Smooth muscle cell (in vitro differentiated cells): ENCODE measurements around a stretch of chr11.

- RAMPAGE, long total RNA: no peak
These were observed 54.1 kb downstream of the WNT11 start for GRCh38 chr11:76152175-76152604.

- RAMPAGE, long total RNA: no peak
These were observed 33.0 kb downstream of the LRRC32 start for GRCh38 chr11:76637406-76637994.

DNA sequence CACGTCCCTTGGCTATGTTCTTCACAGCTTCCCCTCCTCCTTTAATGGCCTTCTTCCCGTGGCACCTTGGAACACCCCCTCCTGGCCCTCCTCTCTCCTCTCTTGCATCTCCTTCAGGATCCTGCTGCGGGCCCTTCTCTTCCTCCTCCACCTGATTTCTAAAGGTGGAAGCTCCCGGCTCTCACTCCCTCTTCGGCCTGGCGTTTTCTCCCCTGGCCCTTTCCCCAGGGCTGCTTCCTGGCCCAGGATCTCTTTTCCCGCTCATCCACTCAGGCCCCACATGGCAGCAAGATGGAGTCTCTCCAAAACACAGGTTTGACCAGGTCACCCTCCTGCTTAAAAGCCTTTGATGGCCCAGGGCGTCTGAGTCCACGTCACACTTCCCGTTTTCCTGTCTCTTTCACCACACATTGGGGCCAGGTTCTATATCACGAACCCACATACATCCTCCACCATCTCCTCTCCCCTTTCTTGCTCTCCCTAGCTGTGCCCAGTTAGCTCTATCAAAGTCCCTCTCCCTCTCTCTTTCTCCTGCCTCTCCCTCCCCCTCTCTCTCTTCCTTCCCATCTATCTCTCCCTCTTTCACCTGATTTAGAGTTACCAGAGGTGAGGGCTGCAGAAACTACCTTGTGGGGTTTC is 7.7 kb upstream of the LRRC32 start:
- RAMPAGE, long total RNA: no peak

- RAMPAGE, long total RNA: no peak
These were observed 30.8 kb upstream of the TSKU start for GRCh38 chr11:76751915-76753228.

DNA sequence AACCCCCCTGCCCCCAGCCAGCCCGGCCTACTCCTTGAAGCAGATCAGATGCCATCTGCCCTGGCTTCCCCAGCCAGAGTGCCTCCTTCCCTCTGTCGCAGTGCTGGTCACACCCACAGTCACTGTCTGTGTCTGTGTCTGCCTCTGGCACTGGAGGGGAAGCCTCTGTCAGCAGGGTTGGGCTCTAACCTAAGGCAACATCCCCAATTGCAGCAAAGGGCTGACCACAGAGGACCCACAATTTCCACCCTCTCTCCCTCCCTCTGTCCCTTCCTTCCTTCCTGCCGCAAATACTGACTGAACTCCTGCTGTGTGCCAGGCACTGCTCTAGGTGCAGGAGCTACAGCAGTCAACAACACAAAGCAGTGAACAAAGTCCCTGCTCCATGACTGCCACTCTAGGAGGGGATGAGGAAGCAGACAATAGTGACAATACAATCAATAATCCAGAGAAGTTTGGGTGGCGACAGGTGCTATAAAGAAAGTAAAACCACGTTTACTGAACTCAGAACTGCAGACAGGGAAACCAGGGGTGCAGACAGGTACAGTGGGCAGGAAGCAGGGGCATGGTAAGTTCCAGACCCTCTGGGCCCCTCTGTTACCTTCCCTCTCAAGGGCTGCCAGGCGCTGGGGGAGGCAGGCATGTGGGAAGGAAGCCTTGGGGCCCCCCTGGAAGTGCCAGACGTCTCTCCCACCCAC is 14.5 kb upstream of the TSKU start:
- RAMPAGE, long total RNA: no peak

DNA sequence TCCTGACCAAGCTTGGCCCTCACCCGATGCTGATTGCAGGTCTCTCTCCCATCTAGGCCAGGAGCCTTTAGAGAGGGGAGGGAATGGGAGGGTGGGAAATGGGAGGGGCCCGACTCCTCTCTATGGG is 1.7 kb upstream of the TSKU start:
- RAMPAGE, long total RNA: no peak

- RAMPAGE, long total RNA: no peak
These were observed 1.2 kb upstream of the TSKU start for GRCh38 chr11:76781734-76782527.

DNA sequence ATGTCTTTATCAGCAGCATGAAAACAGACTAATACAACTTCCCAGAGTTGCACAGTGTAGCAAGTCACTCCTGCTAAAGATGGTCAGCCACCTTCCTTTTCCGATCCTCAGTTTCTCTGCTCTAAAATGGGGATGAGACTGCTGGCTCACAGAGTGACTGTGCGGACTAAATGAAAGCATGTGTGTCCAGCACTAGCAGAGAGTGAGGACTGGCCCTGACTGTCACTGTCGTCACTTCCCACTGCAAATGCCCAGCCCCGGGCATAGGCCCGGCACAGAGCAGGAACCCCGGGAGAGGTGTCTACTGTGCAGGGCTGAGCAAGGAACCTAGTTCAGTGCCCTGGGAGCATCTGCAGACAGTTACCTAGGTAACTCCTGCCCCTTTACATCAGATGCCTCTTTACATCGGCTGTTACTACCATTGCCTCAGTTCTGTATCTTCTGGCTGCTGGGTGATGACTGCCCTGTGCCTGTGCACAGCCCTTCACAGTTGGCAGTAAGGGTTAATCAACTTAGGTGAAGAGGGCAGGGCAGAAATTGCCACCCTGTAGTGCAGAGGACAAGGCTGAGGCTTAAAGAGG is 9.8 kb downstream of the TSKU start:
- RAMPAGE, long total RNA: no peak

GRCh38 chr11:76863070-76863549 is 2.4 kb downstream of the ACER3 start:
- RAMPAGE, long total RNA: no peak

DNA sequence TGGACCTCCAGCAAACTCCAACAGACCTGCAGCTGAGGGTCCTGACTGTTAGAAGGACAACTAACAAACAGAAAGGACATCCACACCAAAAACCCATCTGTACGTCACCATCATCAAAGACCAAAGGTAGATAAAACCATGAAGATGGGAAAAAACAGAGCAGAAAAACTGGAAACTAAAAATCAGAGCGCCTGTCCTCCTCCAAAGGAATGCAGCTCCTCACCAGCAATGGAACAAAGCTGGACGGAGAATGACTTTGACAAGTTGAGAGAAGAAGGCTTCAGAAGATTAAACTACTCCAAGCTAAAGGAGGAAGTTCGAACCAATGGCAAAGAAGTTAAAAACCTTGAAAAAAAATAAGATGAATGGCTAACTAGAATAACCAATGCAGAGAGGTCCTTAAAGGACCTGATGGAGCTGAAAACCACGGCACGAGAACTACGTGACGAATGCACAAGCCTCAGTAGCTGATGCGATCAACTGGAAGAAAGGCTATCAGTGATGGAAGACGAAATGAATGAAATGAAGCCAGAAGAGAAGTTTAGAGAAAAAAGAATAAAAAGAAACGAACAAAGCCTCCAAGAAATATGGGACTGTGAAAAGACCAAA is 69.4 kb upstream of the B3GNT6 start:
- RAMPAGE, long total RNA: no peak

GRCh38 chr11:77020025-77020761 is 14.0 kb upstream of the B3GNT6 start:
- RAMPAGE, long total RNA: no peak

GRCh38 chr11:77075588-77075905 is 8.8 kb downstream of the CAPN5 start:
- RAMPAGE, long total RNA: no peak

- RAMPAGE, long total RNA: no peak
These were observed 12.2 kb downstream of the MYO7A start for GRCh38 chr11:77140045-77140871.

GRCh38 chr11:77278499-77279211 is 22.8 kb downstream of the GDPD4 start:
- RAMPAGE, long total RNA: no peak

DNA sequence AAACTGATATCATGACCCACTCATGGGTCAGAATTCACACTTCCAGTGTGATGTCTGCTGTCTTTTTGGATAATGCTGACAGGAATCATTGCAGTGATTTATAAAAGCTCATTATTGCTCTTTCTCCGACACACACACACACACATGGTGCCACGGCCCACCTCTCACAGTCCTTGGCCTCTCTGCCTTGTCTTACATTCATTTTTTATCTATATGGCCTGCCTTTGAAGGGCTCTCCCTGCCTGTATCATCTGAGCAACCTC is 24.4 kb upstream of the PAK1 start:
- RAMPAGE, long total RNA: no peak

DNA sequence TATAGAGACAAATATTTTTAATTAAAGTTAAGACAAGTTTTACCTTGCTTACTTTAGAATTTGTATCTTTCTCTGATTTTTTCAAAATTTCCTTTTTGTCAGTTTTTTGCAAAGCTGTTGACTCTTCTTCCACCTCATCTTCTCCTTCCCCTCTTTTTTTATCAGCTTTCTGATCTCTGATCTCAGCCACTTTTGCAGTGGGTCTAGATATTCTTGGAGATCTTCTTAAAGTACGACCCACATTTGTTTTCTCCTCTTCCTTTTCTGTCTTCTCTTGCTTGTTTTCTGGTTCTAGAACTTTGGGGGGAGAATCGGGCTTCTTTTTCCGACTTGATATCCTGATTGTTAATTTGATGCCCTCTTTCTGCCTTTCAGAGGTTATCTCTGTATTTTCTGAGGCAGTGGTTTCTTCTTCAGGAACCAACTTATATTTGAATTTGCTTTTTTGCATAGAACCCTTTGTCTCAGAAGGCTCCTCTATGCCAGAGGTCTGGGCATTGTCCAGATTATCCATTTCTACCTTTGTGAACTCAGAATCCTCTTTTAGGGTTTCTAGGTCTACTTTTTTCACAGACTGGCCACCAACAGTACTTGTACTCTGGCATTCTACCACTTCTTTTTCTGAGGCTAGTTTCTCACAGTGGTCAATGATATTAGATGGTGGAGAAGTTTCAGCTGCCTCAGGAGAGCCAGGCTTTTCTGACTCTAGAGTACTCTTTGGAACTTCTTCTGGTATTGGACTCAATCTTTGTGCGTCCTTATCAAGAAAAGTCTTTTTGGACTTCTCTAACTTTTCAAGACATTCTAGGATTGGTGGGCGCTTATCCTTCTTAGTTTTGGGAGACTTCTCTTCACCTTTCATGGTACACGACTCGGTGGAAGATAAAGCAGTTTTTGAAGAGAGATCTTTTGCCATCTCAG is 63.3 kb upstream of the CLNS1A start:
- RAMPAGE, long total RNA: no peak

DNA sequence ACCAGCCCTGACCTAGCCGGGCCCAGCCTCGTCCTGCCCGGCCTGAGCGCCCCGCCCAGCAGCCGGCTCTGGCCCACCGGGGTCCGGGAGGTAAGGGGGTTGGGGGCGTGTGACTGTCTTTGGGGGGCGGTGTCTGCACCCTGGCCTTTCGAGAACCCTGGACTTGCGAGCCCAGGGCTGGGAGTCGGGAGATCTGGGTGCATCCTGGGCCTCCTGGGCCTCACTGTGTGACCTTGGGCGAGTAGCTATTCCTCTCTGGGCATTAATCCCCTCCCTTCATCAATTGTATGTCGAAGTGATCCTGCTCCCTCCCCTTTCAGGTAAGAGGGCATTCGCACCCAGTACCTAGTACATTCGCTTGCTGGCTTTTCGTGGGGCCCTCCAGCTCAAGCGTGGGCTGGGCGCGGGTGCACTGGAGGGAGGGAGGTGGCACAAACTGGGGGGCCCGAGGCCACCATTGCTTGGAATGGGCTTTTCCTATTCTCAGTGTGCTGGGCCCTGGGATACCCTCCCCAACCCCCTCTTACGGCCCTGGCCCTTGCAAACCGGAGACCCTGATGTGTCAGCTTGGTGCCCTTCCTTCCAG is 442 bp downstream of the USP35 start:
- RAMPAGE, long total RNA: no peak

GRCh38 chr11:78229663-78230195 is 41.0 kb downstream of the USP35 start:
- RAMPAGE, long total RNA: no peak

GRCh38 chr11:78363919-78364533 is 53.6 kb downstream of the GAB2 start:
- RAMPAGE, long total RNA: no peak

DNA sequence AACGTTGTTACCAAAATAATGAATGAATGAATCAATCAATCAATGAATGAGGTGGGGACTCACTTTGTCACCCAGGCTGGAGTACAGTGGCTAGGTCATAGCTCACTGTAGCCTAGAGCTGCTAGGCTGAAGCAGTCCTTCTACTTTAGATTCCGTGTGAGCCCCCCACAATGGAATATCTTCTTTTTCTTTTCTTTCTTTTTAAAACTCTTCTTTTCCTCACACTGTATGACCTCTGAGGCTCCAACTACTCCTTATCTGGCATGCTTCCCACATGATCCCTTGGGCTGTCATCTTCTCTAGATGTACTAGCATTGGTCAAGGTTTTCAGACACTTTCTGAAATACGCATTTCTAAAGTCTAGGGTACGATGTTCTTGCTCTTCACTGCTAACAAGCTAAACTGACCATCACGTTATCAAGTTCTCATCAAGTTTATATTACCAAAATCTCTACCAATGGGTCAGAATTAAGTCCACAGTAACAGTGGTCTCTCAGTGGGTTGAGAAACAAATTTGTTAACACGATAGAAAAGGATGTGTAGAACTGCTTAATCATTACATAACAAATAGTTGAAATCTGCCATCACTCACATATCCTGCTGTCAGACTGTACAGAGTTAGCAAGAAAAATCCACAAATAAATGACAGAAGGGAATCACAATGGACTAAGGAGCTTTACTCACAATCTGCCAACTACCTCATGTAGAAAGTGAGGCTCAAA is 30.4 kb downstream of the GAB2 start:
- RAMPAGE, long total RNA: no peak